Measurements from ENCODE around the gene OPN1MW3.

GRCh38 chrX:154091376-154092048 is 6.0 kb downstream of the MECP2 start:
- PRO-cap = no peak

GRCh38 chrX:154121390-154121747 is 22.7 kb upstream of the OPN1LW start:
- PRO-cap = no peak

- PRO-cap = no peak
These were observed at the start of gene OPN1MW3 for GRCh38 chrX:154257218-154257672. Gene OPN1MW3 (plus strand): TSS chrX:154257582.

DNA sequence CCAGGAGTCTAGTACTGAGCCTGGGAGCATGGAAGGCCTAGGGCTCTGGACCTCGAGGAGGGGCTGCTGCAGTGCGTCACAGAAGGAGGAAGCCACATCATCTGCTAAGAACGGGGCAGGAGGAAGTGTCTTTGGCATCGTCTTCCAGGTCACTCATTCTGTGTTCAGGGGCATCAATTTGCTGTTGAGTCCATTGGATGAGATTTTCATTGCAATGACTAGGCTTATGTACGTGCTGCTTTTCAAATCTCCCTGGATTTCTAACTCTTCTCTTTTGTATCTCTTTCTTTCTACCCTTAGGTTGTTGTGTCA is 38.5 kb downstream of the TKTL1 start:
- PRO-cap = no peak

DNA sequence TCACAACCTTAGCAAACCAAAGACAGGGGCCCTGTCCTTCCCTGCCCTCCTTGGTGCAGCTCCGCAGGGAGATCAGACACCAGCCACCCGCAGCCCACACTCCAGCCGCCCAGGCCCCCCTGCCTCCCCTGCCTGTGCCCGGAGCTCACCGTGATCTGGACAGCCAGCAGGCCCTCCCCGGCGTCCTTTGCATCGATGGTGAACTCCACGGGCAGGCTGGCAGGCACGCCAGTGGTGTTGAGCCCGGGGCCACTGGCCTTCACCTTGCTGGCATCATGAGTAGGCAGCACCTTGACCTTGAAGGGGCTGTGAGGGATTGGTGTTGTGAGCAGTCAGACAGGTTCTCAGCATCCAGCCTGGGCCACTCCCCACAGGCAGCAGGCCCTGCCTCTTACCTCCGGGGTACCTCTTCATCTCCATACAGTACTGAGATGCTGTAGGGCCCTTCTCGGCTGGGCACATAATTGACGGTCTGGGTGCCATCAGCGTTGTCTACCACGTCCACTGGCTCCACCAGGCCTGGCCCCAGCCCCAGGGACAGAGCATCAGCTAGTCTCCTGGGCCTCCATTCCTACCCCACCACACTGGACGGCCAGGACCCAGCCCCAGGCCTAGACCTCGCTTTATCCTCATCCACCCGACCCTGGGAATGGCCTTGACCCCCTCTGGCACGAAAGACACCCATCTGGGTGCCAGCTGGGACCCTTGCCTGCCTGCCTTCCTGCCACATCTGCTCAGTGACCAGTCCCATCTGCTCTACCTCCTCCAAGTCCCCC is 16.2 kb downstream of the FLNA start:
- PRO-cap = no peak

GRCh38 chrX:154369303-154370247 is 4.9 kb downstream of the FLNA start:
- PRO-cap = bidirectional peak, plus-strand start at chrX:154369751, minus-strand start at chrX:154369444

DNA sequence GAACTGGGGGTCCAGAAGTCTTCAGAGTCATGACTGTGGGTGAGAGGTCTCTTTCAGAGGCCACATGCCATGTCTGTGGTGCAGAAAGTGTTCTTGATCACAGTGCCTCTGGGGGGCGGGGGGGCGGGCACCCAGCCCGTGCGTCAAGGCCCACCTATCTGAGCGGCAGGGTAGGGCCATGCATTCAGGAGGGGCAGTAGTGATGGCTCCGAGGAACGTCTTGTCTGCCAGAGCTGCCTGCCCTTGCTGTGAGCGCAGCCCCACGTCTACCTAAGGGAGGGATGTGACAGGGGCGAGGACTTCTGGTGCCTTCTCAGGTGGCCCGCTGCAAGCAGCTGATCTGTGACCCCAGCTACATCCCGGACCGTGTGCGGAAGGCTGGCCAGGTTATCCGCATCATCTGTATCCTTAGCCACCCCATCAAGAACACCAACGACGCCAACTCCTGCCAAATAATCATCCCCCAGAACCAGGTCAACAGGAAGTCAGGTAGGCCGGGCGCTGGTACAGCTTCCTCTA is 2.6 kb upstream of the FAM50A start:
- PRO-cap = no peak

GRCh38 chrX:154445416-154446155 is 1.6 kb downstream of the FAM50A start:
- PRO-cap = no peak

DNA sequence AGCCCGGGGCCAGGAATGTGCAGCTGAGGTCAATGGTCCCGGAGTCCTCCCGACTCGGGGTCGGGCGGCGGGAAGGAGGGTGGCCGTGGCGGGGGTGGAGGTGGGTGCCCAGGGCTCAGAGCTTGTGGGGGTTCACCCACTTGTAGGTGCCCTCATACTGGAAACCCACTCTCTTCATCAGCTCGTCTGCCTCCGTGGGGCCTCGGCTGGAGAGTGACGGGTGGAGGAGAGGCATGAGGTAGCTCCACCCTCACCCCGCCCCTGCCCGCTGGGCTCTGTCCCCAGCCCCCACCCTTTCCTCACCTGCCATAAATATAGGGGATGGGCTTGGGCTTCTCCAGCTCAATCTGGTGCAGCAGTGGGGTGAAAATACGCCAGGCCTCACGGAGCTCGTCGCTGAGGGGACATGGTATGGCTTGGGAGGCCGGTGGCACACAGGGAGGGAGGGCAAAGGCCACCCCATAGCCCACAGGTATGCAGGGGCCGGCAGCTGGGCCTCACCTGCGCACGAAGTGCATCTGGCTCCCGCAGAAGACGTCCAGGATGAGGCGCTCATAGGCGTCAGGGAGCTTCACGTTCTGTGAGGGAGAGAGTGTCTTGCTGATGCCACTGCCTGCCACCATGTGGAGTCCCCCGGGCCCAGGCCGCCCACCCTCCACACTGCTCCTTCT is 14.6 kb downstream of the G6PD start:
- PRO-cap = no peak

GRCh38 chrX:154713055-154713293 is 37.9 kb downstream of the GAB3 start:
- PRO-cap = no peak

DNA sequence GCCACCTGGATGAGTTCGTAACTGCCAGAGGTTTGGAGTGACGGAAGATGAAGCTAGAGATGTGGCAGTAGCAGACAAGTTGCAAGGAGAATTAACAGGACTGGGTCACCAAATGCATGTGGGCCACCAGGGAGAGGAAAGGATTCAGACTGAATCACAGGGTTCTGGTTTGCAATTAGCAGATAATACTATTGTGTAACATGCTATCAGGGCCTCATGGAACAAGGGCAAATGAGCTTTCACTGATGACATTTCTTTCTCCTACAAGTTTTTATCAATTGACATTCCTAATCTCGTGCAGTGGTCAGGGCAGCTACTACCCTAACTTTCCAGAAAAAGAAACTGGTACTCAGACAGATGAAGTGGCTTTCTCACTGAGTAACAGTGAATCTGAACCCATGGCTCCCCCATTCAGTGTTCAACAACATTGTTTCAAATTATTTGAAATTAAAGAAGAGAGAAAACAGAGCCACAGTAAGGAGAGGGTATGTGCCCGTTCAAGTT is 21.4 kb downstream of the GAB3 start:
- PRO-cap = no peak

DNA sequence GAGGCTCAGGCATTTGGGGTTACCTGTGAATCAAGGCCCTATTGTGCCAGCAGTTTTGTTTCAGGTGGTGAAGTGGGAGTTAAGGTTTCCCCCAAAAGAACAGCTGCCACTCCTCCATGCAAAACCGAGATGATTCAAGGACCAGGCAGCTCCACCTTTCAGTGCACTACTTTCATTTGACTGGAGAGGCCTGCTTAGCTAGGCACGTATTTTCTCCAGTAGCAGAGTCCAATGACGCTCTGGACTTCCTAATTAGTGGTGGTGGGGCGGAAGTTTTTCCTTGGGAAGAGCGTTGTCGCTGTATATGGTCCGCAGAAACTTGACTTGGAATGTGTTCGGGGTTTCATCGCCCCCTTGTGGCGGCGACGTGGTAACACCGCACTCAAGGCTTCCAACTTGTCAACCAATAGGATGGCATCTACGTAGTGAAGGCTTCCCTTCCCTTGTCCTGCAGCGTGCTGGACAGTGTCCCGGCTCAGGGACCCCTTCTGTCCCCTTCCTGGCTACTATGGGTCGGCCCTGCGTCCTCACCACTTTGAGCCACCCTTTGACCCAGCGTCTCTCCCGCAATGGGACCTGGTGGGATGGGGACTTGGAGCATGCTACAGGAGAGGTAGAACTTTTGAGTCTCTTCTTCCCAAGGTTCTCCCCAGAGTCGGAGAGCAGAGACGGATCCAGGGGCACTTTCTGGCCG is 13.6 kb downstream of the CMC4 start:
- PRO-cap = no peak

DNA sequence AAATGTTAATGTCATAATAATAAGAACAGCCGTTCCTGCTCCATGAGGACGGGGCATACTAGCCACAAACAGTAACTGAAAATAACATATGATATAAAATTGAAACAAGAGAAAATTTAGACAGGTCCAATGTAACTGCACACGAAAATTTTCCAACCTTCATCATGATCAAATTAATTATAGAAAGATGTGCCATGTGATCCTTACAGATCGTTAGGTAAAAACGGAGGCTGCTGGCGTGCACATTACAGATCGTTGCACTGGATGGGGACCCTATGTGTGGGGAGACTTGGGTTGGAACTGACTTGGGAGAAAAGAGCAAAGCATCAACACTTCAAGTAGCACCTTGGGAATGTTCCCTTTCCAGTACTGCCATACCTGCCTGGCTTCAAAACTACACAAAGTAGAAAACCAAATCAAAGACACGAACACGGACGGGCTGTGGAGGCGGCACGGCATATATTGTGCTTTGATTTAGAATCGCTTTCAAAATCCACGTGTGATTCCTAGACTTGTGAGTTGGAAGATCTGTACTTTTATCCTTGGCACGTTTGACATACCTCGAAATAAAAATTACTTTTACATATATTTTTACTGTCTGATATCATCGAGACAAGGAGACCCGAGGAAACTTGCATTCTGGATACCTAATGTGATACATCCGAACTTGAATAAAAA is 919 bp downstream of the CMC4 start:
- PRO-cap = no peak

DNA sequence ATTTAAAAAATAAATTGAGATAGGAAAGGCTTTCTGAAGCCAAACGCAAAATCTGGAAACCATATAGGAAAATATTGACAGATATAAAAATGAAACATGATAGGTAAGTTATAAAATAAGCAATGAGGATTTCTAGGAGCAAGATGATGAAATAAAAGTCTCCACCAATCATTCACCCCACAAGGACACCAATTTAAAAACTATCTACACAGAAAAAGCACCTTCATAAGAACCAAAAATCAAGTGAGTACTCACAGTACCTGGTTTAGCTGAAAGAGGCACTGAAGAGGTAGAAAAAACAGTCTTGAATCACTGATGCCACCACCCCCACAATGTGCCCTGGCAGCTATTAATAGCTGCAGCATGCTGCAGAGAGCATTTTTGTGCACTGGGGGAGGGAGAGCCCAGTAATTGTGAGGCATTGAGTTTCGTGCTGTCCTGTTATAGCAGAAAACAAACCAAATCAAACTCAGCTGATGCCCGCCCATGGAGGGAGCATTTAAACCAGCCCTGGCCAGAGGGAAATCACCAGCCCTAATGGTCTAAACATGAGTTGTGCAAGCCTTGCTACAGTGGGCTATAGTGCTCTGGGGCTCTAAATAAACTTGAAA is 106.1 kb upstream of the TMLHE start:
- PRO-cap = no peak

All from osteocyte (in vitro differentiated cells).